Neural cell (in vitro differentiated cells): ENCODE data around the gene TAS1R1.

DNA sequence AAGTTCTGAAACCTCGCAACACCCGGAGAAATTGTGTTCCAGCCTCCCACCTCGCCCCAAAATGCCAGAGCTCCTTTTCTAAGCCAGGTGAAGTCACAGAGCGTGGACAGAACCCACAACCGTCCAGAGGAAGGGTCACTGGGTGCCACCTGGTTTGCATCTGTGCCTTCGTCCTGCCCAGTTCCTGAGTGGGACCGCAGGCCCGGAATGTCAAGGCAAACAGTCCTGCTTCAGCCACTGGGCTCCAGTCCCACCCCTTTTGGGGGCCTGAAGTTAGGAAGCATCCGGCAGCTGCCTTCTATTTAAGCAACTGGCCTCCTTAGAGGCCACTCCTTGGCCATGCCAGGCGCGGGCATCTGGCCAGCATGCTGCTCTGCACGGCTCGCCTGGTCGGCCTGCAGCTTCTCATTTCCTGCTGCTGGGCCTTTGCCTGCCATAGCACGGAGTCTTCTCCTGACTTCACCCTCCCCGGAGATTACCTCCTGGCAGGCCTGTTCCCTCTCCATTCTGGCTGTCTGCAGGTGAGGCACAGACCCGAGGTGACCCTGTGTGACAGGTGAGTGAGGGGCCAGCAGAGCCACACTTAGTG is at the start of gene TAS1R1:
Gene TAS1R1 (plus strand): TSS at position 299 of the 589 bp plus-strand sequence.
- RAMPAGE, long total RNA = no peak

GRCh38 chr1:6581594-6582780 is 2.2 kb downstream of the ZBTB48 start:
- RAMPAGE, long total RNA = no peak

GRCh38 chr1:6582781-6583204 is 3.0 kb downstream of the ZBTB48 start:
- RAMPAGE, long total RNA = no peak

GRCh38 chr1:6811491-6812013 is 26.3 kb downstream of the CAMTA1 start:
- RAMPAGE, long total RNA = no peak

GRCh38 chr1:7389234-7389696 is 381.8 kb upstream of the VAMP3 start:
- RAMPAGE, long total RNA = no peak

DNA sequence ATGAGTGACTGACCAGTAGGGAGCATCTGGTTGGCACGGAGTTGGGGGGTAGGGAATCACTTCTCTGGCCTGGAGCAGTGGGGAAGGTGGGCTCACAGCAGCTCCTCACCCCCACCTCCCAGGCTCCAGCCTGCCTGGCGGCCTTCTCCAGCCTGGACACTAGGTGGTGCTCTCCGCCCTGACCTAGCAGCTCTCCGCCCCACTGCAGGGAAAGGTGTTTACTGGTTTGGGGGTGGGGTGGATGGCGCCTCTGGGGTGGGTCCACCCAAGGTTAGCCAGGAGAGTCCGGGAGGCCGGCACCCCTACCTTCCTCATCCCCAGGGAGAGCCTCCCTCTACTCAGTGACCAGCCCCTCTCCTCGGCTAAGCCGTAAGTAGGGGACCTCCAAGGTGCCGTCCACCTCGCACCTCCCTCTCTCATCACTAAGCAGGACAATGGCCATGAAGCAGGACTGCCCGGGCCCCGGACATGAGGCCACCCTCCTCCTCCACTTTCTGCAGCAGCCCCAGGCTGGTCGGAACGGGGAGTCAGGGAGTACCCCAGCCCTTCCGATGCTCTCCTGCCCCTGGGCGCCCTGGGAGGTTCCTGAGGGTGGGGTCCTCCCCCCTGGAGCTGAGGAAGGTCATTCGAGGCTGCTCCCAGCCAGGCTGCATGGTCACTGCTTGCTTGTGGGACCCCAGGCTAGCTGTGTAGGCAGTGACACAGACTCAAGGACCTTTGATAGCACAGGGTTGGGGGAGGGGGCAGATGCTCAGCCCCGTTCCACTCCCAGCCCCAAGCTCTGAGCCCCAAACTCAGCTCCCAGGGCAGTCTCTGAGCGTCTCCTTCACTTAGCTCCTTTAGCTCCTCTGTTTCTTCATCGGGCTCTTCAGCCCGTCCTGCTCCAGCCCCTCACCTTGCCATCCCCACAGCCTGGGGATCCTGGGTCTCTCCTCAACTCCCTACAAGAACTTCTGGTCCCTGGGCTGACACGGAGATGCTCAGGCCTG is 101.3 kb upstream of the VAMP3 start:
- RAMPAGE, long total RNA = no peak

DNA sequence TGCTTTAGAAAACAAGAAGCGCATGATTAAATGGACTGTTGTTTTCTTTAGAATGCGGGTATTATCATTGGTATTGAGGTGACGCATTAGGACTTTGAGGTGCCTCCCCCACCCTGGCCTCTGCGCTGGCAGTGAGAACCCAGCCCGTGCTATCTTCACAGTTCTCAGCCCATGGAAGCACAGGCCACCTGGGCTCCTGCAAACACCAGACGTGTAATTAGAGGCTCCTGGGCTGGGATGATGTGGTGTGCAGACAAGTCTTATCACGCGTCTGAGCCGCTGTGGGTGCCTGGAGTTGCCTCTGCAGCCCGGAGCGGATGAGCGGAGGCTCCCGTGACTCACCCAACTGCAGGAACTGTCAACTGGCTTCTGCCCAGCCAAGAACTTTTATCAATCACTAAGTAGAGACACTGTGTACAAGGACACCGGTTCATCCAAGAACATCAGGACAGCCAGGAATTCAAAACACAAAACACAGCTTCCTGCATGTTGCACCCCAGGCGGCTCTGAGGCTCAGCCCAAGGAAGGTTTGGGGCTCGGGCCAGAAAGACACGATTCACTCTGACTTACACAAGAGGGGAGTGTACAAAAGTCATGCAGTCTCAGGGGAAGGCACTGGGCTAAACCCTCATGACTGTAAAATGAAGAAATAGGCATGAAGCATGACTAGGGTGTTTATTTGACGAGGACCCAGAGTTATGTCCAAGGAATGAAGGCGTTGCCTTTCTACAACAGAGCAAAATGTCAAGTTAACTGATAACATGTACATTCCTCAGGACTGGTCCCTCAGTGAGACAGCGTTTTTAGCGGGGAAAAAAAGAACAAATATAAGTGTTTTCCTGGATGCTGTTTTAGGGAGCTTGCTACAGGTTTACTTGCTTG is 21.2 kb downstream of the ERRFI1 start:
- RAMPAGE, long total RNA = no peak

DNA sequence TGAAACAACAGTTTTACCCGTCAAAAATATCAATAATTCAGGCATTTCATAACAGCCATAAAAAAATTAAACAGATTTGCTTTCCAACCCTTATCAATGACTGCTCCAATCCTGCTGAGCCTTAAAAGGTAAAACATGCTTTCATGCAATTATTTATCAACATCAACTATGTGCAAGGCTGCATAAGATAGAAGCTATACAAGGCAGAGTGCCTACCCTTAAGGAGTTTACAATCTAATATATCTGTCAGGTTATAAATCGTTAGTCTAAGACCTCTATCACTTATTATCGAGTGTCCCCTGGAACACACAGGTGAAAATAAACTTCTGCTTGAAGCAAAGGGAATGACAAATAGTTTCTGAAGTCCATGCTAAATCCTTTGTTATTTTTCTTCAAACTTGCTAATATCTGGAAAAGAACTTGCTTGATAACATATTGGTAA is 1.8 kb downstream of the ERRFI1 start:
- RAMPAGE, long total RNA = no peak

DNA sequence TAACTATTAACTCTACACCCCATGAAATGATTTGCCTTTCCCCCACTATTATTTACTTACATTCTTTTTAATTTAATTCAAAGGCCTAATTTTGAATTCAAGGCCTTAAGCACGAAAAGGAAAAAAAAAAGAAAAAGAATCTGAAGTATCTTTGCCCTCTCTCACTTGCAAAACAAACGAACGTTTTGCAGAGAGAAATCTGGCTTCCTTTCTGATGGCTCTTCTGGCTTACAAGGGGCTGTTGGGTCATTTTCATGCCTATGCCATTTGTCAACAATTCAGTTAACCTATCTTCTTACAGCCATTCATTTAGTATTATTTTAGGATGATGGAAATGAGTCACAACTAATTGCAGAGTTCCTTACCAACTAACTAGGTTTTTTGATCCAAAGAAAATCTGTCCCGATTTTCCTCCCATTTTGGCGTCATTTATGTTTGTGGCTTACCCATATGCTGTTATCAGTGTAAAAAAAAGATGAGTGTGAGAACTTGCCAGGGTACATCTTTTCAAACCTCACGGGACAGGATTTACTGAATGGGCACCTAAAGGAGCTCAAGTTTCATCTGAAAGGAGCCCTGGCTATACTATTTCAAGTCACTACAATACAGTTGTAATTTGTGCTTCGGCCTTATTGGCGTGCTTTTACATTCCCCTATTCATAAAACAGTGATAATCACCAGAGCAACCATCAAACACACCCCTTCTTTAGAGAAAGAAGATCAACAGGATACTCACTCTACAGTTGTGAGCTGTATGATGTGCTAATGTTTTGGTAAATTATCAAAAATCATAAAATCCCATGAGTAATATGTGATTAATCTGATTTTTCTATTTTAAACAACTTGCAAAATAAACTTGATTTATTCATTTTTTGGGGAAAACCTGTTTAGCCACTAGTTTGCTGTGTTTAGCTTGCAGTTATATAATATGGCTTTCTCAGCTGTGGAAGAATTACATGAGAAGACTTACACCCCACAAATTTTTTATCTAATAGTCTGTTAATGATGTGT is 2.0 kb upstream of the ERRFI1 start:
- RAMPAGE, long total RNA = no peak

DNA sequence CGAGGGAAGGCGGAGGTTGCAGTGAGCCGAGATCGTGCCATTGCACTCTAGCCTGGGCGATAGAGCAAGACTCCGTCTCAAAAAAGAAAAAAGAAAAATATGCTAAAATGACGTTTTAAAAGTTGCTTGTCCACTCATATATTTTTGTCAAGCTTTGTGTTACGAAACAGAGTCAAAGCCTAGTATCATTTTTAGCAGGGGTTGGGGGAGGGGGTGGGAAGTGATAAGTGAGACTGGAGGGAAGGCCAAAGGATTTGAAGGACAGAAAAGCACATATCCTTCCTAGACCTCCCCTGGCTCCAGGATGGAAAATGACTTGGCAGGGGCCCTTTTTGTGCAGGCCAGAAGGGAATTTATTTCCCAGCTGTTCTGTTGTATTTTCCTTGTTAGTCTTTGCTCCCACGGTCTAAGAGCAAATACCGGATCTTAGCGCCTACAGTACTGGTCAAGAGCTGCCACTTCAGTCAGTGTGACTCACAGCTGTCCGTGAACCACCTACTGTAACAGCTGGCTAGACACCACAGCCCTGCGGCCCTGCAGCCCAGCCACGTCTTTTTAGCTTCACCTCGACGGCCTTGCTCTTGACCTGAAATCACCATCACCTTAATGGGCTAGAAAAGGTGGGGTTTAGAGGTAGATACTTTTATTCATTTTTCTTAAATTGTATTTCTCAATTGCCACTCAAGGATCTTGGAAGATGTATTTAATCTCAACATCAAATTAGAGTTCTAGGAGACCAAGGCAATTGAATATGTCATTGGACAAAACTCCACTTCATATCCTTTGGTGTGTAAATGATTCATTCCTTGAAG is 51.0 kb upstream of the ERRFI1 start:
- RAMPAGE, long total RNA = no peak

DNA sequence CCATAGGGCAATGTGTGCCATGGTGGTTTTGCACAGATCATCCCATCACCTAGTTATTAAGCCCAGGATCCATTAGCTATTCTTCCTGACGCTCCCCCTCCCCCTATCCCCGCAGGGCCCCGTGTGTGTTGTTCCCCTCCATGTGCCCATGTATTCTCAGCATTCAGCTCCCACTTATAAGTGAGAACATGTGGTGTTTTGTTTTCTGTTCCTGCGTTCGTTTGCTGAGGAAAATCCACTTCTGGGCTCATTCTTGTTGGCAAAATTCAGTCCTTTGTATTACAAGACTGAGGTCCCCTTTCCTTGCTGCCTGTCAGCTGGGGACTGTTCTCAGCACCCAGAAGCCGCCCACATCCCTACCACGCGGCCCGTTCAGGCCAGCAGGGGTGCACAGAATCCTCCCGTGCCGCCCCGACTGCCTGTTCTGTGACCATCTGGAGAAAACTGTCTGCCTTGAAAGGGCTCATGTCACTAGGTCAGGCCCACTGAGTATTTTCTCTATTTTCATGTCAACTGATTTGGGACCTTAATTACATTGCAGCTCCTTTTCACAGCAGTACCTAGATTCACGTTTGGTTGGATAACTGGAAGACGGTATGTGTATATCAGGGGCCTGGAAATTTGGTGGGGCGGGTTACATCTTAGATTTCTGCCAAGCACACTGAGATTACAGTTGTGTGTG is 87.7 kb upstream of the ERRFI1 start:
- RAMPAGE, long total RNA = no peak

DNA sequence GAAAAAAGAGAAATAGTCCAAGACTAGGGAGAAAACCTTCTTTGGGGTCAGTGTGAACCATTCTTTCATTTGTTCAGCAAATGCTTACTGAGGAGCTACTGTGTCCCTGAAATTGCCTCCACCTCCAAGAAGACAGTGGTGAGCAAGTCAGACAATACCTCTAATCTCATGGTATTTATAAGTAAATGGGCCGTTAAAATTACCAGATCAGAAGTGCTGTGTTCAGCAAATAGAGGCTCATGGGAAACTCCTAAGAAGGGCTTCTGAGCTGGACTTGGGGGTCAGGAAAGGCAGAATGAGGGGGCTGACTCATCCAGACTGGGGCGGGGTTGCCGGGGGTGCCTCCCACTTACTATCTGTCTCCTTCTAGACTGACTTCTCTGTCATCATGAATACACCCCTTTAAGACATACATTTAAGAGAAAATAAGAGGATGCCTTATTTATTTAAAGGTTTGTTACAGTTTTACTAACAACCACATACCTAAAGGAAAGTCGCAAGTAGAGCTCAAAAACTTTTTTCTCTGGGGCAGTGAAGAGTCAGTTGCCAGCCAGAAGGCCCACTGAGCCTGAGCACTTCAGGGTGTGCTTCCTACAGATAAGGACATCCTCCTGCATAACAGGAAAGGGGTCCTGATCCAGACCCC is 96.0 kb upstream of the ERRFI1 start:
- RAMPAGE, long total RNA = no peak

GRCh38 chr1:8343185-8344036 is 25.5 kb downstream of the SLC45A1 start:
- RAMPAGE, long total RNA = no peak

DNA sequence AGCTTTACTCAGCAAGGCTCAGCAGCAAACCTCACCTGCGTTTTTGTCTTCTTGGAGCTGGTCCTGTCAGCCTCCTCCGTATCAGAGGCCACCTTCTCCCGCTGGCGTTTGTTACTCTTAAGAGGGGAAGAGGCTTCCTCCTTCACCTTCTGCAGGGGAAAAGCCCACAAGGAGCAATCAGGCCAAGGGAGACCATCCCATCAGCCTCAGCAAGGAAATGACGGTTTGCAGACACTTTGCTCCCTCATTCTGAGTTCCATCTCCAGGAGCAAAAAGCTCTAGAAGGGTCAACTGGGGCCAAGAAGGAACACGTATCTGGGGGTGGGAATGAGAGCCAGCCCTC is 43.8 kb downstream of the SLC45A1 start:
- RAMPAGE, long total RNA = no peak

- RAMPAGE, long total RNA = no peak
These were observed 91.2 kb downstream of the SLC45A1 start for GRCh38 chr1:8409059-8409556.

DNA sequence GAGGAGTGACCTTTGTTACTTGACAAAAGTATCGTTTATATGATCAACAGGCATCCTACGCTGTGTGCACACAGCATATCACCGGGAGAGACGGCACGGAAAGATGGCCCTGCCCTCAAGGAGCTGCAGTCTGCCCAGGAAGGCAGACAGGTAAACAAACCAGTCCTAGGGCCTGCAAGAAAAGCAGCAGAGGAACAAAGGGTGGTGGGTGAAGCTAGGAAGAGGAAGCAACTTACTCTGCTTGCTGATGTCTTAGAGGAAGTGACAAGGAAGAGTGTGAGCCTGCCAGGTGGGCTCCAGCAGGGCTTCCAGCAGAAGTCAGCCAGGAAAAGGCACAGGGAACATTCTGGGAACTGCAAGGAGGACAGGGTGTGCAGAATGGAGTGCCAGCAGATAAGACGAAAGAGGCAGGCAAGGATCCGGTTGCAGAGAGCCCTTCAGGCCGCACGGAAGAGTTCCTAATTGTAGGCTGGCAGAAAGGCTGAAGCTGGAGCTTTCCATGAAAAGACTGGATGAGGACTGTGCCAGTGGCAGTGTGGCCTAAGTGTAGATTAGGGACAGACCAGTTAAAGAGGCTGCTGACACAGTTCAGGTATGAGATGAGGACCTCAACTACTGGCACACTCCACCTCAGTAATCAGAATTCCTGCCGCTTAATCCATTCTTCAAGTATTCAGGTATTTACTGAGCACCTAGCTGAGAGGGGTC is 106.8 kb downstream of the SLC45A1 start:
- RAMPAGE, long total RNA = no peak

DNA sequence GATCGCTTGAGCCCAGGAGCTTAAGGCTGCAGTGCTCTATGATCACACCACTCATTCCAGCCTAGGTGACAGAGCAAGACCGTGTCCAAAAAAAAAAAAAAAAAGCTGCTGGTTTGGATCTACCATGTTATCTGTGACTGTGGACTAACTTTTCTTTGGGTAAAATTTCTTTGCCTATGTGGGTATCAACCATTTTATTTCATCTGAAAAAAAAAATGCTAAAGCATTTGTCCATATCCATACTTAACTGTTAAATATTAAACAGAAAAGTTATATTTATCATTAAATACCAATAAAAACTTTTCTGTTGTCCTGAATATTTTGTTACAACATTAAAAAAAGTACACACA is 222.4 kb downstream of the RERE start:
- RAMPAGE, long total RNA = no peak

DNA sequence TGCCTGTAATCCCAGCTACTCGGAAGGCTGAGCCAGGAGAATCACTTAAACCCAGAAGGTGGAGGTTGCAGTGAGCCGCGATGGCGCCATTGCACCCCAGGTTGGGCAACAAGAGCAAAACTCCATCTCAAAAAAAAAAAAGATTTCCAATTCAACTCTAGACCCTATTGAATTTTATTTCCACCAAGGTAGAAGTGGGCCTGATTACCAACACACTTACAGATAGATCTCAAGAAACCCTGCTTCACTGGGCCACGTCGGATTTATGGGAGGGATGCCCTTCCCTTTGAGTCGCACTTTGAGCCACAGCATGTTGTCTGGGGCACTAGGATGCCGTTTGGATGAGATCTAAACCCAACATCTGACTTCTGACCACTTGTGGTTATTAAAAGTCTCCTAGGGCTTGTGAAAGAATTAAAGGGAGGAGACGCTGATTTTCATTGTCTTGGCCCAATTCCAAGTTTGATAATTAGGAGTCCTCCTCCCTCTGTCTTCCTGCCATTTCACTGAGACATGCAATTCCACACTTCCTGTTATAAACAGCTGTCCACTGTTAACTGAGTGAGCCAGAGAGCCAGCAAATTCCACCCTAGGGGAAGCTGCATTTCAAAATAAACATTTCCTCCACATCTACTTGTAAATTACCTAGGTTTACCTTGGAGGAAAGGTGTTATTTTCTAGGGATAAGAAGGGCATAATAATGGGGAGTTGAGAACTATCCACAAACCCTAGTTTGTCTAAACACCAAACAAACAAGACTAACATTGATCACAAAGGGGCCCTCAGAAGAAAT is 5.2 kb upstream of the RERE start:
- RAMPAGE, long total RNA = no peak

DNA sequence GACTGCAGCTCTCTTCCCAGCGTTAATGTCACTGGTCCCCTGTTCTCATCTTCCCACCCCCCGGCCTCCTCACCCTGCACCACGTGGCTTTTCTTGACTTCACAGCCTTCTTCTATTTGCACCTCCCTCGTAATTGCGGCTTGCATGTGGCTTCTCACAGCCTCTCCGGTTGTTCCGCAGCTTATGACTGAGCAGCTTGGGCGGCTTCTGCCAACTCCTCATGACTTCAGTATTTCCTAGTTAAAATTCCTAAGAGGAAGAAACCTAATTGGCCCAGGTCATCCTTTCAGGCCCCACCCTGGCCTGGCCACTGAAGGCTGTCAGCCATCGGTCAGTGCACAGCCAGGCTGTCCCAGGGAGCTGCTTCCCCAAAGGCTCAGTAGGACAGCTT is 8.5 kb upstream of the RERE start:
- RAMPAGE, long total RNA = no peak

DNA sequence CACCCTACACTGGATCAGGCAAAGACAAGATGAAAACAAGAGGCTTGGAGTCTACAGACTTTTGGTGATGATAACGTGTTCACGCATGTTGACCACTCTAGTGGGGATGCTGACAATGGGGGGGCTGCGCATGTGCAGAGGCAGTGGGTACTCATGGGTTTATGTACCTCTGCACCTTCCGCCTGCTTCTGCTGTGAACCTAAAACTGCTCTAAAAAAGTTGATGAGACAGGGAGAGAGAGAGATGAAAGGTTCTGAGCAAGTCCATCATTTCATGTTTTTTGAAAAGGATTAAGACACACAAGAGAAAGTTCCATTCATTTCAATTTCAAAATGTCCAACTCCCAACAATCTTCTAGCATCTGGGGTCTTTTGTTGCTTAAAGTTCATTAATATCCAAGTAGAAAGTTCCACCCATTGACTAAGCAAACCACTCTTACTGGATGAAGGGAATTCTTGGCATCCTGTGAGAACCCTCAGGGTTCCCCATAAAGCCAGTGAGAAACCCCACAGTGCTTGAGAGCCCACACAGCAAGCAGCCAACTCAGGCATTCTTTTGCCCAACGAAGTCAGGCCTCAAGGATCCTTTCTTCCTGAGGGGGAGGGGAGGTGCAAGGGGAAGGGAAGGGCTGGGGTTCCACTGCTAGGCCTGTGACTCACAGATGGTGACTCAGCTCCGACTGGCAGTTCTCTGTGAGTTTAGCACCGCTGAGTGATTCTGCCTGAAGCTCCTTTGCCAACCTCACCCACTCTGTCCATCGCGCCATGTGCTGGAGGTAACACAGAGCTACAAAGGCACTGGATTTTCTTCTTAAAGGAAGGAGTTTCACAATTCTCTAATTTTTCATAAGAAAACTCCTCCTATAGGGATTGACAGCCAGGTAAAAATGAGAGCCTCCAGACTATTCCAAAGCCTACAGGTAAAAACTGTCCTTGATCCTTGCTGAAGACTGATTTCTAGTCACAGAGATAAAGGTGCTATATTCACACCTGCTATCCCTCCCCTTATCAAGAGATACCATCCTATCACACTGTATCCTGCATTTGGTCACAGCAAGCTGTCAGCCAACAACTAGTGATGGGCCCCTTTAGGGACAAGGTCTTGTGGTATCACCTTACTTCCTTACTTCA is 5.0 kb downstream of the ENO1 start:
- RAMPAGE, long total RNA = no peak